ENCODE measurements around a stretch of chr20.

GRCh38 chr20:8774414-8775096 lies 294.3 kb upstream of the PLCB4 start:
- RRBS, 2 experiments: no CpG with 5 or more reads among the region's 5 CpGs

- RRBS, 2 experiments: no CpG with 5 or more reads among the region's 2 CpGs
Observed at GRCh38 chr20:9582900-9583188, 68.5 kb downstream of the LAMP5 start.

DNA sequence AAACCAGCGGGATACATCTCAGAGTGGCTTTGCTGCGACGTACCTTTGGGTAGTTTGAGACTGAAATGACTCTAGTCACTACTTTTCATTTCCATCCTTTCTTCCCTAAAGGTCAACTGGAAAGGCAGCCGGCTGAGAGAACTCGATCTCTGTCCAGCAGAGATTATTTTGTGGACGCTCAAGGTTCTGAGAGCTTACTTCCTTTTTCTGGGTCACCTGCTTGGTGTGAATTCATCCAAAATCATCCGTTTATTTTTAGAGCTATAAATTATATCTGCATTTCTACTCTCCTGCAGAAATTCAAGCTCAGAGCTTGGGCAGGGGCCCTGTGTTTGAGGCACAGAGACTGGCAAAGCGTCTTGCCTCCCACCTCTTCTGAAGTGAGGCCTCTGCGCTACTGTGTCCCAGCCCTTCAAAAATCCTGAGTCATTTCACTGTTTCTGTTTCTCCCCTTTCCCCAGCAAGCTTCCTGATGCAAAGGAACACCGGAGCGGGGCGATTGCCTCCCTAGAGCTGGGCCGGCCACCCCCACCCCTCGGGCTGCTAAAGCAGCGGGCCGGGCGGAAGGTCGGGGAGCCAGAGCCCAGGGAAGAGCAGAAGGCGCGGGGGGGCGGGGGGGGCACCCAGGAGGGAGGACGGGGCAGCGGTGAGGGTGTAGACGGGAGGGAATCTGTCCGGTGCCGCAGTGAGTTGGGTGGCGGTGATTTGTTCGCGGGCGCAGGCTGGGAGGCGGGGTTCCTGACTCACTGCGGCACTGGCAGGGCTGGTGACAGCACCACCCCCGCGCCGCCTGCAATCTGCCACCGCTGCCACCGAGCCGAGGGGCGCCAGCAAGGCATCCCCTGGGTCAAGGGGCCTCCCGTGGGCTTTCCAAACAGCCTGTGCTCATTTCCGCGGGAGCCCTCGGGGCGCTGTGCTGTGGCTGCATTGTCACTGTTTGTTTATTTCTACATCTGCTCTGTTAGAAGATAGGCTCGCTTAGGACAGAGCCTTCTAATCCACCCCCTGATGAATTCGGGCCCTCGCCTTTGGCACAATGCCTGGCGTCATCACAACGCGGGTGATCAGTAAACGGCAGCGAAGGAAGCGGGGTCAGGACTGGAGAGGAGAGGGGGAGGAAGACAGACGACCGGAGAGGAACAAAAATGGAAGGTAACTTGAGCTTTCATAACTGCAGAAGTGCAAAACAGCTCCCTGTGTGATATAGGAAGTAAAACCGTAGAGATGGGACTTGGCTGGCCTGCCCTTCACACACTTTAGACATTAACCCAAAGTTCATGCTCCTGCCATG lies 46.5 kb upstream of the SNAP25 start:
- RRBS, 2 experiments: 12 to 15% methylated on average over 3 to 6 of the region's 56 CpGs

DNA sequence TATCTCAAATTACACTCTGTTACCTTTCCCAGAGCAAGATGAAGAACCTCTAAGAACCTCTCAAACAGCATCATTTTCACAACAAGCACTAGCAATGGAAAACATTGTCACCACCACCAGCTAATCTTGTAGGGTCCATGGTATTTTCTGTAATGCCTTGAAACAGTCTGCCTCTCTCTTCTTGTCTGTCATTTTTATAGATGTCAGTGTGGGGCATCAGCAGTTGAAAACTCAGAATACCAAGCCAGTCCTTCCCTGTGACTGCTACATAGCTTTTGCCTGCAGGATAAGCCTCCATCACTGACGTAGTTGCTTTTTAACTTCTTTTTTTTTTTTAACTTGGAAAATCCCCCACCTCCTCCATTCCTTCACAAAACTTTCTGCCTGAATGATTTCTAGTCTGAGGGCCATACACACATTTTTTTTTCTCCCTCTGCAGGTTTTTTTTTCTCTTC lies 2.3 kb upstream of the SNAP25 start:
- RRBS, 2 experiments: no CpG with 5 or more reads among the region's 1 CpG

- RRBS, 2 experiments: no CpG with 5 or more reads among the region's 24 CpGs
Observed at GRCh38 chr20:10217948-10218517, 597 bp upstream of the SNAP25 start.

- RRBS, 2 experiments: no CpG with 5 or more reads among the region's 7 CpGs
Observed at GRCh38 chr20:10329121-10329479, 104.9 kb downstream of the MKKS start.

- RRBS, 2 experiments: no CpG with 5 or more reads among the region's 7 CpGs
Observed at GRCh38 chr20:10370103-10370812, 63.8 kb downstream of the MKKS start.

- RRBS, 2 experiments: no CpG with 5 or more reads among the region's 10 CpGs
Observed at GRCh38 chr20:10474732-10475397, 39.8 kb downstream of the SLX4IP start.

- RRBS, 2 experiments: 92 to 95% methylated on average over 1 of the region's 19 CpGs
Observed at GRCh38 chr20:10622486-10623533, 51.0 kb downstream of the JAG1 start.

DNA sequence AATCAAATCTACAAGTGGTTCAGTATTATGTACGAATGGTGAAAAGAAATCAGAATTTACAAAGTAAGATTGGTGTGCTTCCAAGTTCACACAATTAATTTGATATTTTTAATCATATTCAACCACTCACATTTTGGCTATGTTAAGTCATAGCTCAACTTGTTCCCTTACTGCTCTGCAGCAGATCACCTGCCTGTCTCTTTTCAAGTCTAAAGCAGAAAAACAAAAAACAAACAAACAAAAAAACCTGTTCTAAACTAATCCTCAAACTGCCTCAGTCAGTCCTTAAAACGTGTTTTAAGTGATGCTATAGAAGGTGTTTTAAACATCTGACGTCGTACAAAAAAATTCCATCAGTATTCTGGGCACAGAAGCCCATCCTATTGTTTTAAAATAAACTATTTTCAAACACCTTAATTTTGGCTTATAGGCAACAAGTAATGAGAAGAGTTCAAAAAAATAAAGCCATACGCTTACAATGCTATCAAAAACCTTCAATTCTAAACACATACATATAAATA lies 35.4 kb downstream of the JAG1 start:
- RRBS, 2 experiments: no CpG with 5 or more reads among the region's 5 CpGs

DNA sequence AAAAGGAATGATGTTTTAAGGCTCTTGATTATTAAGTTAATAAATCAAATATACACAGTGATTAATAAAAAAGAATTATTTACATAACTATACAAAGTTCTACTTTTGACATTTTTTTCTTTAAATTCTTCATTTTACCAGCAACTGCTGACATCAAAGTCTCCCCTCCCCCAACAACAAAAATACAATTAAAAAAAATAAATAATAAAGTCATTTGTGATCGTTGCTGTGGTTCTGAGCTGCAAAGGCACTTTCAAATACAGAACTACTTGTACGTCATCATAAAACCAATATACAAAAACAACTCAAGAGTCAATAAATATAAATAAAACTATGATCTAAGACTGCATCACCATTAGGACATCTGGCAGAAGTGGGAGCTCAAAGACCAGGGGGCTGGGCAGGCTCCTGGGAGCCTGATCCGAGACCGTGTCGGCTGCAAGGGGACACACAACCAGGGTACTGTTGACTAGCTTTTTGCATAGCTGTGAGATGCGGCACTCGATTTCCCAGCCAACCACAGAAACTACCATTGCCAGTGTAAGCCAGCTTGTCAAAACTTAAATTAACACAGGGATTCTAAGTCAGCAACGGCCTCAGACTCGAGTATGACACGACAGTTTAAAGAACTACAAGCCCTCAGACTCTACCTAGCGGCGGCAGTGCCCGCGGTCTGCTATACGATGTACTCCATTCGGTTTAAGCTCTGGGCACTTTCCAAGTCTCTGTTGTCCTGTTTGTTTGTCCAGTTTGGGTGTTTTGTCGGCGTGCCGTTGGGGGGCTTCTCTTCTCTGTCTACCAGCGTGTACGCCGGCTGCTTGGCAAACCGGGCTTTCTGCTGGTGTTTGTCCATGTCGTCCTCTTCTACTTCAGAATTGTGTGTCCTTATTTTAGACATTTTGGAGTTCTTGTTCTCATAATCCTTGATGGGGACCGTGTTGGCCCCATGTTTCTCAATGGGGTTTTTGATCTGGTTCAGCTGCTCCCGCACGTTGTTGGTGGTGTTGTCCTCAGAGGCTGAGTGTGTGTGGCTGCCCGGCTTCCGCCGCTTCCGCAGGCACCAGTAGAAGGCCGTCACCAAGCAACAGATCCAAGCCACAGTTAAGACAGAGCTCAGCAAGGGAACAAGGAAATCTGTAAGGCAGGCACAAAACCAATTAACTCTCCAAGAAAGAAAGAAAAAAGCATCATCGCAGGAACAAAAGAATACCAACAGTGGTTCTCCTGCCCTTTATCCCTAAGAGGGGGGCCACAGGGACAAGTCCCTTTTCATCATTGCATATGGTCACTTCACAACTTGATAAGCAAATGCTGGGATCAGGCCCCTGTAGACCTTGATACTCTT lies 34.5 kb downstream of the JAG1 start:
- RRBS, 2 experiments: no CpG with 5 or more reads among the region's 33 CpGs

DNA sequence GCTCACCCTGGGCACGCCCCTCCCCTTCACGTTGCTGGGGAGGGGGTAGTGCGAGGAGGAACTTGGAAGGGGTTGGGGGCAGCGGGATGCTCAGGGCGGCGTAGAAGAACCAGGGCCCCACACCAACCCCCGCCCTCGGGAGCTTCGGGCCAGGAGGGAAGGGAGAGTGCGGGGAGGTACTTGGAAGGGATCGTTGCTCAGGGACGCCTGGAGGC lies 192 bp upstream of the JAG1 start:
- RRBS, 2 experiments: no CpG with 5 or more reads among the region's 12 CpGs

DNA sequence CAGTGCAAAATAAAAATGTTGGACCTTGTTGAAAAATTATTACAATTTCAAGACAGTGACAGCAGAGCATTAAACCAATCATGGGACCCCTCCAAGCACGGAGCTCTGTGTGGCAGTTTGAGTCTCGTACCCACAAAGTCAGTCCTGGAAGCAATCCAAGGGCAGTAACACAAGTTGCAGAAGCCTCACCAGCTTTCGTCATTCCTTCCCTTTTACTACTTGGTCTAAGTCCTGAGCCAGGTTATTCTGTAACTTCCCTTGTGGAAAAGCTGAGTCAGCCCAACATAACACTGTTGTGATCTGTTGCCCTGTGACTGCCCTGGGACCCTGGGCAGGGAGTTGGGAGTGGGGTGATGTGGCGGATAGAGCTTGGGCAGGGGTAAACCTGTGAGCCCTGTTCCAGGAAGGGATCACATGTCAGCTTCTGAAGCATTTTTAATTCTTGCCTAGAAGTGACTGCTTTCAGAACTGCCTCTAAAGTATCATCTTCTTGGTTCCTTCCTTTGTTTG lies 183.6 kb upstream of the JAG1 start:
- RRBS, 2 experiments: no CpG with 5 or more reads among the region's 4 CpGs

GRCh38 chr20:11777453-11778350 lies 140.0 kb upstream of the BTBD3 start:
- RRBS, 2 experiments: 27% methylated on average over 3 of the region's 16 CpGs; no CpG with 5 or more reads in 1 of the 2 experiments

GRCh38 chr20:12165924-12166657 lies 248.4 kb downstream of the BTBD3 start:
- RRBS, 2 experiments: no CpG with 5 or more reads among the region's 5 CpGs

GRCh38 chr20:12857734-12858073 lies 151.1 kb upstream of the SPTLC3 start:
- RRBS, 2 experiments: no CpG with 5 or more reads among the region's 8 CpGs

- RRBS, 2 experiments: no CpG with 5 or more reads among the region's 4 CpGs
Observed at GRCh38 chr20:13240796-13241691, 20.0 kb downstream of the ISM1 start.

- RRBS, 2 experiments: no CpG with 5 or more reads among the region's 4 CpGs
Observed at GRCh38 chr20:13775842-13776395, 8.8 kb downstream of the ESF1 start.

- RRBS, 2 experiments: 1 to 4% methylated on average over 12 to 19 of the region's 66 CpGs
Observed at GRCh38 chr20:13995830-13996458, 628 bp downstream of the MACROD2 start.

- RRBS, 2 experiments: no CpG with 5 or more reads among the region's 8 CpGs
Observed at GRCh38 chr20:15923052-15923716, 650.1 kb downstream of the KIF16B start.